H4 (cell line): ENCODE measurements around the genes CCDC9B, RHOV and INO80.

DNA sequence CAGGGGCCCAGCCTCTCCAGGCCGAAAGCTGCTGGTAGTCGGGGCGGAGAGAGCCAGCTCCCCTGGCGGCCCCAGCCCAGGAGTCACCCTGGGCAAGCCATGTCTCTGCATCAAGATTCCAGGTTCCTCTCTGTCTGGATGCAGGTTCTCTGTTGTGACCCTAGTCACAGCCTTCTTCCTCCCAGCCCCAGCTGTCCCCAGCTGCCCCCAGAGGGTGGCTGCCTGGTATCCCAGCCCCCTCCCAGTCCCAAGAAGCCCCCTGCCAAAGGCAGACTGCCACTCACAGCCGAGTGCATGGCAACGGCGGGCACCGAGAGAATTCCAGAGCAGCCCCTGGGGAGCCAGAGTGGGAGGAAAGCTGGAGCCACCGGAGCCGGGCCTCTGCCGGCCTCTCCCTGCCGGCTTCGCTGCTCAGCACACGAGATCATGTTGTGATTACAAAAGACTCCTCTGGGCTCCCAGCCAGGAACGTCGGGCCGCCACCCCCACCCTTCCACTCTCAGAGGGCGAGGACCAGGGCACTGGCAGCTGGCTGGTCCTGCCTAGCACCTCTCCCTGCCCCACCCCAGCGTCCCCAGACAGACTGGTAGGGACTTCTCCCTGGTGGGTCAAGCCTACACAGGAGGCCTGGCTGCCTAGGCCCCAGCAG, at the start of gene CCDC9B:
CCDC9B (minus strand) TSS at position 416 of the 649 bp plus-strand sequence.
- RAMPAGE, long total RNA: start-site peak on the minus strand centred at position 408 of the sequence, 17 bp wide, 10 reads

- RAMPAGE, long total RNA: no peak
These were observed 1.6 kb upstream of the PHGR1 start for GRCh38 chr15:40348995-40349912.

- RAMPAGE, long total RNA: no peak
These were observed 8.9 kb downstream of the DISP2 start for GRCh38 chr15:40366868-40367363.

DNA sequence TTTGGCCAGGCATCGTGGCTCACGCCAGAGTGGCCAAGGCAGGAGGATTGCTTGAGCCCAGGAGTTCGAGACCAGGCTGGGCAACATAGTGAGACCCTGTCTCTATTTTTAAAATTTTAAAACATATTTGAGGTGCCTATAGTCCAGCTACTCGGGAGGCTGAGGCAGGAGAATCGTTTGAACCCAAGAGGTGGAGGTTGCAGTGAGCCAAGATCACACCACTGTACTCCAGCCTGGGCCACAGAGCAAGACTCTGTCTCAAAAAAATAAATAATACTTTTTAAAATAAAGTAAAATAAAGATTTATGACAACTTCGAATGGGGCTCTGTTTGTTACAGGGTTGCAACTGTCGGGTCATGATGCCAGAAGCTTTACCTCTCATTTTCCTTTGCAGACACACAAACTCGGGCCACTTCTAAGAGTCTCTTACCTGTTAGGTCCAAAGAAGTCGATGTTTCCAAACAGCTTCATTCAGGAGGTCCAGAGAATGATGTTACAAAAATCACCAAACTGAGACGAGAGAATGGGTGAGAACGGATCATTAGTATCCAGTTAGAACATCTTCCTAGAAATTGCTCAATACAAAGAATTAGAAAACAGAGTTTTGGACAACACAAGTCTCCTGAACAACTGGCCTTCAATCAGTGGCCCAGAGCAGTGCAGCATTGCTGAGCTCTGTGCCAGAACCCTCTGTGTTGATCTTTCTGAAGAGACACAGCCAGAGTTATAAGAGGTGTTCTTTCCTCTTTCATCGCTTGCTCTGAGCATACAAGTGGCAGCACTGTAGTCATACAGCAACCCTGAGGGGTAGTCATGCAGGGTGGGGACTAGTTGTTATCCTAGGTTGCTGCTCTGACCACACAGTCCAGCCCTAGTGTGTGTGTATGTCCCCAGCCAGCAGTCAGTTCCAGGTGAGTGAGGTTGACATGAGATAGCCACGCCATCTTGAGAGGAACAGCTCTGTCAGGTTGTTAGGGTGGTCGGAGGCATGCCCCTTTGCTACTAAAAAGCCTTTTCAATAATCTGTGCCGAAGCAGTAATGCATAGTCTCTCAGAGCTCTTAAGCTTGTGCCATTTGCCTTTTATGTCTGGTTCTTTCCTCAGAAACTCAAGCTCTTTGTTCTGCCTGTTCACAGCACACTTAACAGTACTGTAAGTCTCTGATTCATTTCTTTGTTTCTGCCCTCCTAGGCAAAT, 3.8 kb downstream of the KNSTRN start:
- RAMPAGE, long total RNA: no peak

GRCh38 chr15:40470368-40470472, 564 bp upstream of the CHST14 start:
- RAMPAGE, long total RNA: no peak

GRCh38 chr15:40545607-40546625, 18.9 kb downstream of the CCDC32 start:
- RAMPAGE, long total RNA: no peak

GRCh38 chr15:40558015-40558389, 6.8 kb downstream of the CCDC32 start:
- RAMPAGE, long total RNA: no peak

DNA sequence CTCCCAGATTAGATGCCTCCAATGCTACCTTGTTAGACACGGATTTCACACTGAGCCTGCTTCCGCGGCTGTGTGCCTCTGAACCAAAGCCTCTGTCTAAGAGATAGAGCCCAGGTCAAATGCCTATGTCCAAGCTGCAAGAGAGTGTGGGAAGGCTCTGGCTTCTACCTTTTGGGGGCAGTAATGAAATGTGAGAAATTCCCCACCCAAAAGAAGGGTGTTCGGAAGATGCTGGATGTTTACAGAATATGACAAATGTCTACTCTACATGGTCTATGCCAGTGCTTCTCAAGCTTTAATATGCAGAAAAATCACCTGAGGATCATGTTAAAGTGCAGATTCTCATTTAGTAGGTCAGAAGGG, 1.9 kb upstream of the RPUSD2 start:
- RAMPAGE, long total RNA: no peak

GRCh38 chr15:40693888-40694256, 1.1 kb upstream of the RAD51 start:
- RAMPAGE, long total RNA: no peak

DNA sequence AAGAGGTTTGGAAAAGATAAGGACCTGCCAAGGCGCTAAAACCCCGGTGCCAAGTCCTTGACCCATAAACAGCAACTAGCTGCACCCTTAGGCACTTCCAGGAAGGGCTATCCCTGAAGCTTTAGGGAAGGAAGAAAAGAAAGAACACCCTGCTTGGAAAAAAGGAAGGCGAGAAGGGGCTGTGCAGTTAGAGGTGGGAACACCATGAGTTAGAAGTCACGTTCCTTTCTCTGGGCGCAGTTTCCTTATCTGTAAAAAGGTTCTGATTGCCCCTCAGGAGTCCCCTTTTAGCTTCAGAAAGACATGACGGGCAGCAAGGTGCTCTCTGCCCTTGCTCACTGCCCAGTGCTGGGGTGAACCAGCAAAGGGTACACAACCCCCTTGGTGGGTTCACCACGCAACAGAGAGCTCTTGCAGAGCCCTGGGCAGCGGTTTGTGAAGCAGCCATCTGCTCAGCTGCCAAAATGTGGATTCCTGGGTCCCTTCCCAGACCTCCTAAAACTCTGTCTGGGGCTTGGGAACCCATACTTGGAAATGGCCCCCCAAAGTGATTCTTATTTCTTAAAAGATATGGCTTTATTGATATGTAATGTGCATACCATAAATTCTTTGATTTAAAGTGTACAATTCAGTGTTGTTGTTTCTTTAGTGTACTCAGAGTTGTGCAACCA, 871 bp downstream of the GCHFR start:
- RAMPAGE, long total RNA: no peak

- RAMPAGE, long total RNA: no peak
These were observed 3.0 kb downstream of the PPP1R14D start for GRCh38 chr15:40825475-40825960.

DNA sequence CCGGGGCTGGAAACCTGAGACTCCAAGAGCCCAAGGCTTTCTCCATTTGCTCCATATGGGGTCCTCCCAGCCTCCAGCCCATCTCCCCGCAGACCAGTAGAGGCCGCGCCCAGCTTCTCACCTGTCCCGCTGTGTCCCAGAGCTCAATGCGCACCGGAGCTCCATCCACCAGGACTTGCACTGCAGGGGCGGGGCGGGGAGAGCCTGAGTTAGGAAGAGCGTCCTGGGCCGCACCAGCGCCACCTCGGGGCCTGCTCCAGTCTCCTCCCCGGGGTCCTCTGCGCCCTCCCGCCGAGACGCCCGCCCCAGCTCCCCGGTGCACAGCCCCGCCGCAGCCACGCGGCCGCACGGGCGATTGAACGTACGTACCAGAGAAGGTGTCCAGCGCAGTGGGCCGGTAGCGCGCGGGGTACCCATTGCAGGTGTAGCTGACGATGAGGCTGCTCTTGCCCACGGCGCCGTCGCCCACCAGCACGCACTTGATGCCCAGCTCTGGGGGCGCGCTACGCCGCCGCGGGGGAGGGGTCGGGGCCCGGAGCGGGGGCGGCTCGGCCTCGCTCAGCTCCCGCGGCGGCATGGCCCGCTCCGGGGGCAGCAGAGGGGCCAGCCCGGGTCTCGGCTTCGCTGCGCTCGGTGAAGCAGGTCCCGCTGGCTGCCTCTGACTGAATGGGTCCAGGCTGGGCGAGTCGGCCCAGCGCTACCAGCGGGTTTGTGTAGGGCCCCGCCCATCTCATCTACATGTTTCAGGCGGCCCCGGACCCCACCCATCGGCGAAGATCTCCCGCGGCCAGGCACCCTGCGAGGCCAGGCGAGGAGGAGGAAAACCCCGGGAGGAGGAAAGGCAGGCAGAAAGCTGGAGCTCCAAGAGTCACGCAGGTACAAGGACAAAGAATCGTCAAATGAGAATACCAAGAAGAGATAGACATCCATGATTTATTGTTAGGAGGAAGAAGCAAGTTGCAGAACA, at the start of gene RHOV:
RHOV (minus strand) TSS at position 672 of the 967 bp plus-strand sequence.
- RAMPAGE, long total RNA: no peak

GRCh38 chr15:40906950-40907403, 12.7 kb downstream of the VPS18 start:
- RAMPAGE, long total RNA: no peak

GRCh38 chr15:40914876-40915514, 14.1 kb upstream of the DLL4 start:
- RAMPAGE, long total RNA: no peak

- RAMPAGE, long total RNA: no peak
These were observed 2.2 kb upstream of the DLL4 start for GRCh38 chr15:40926853-40927328.

- RAMPAGE, long total RNA: no peak
These were observed 19.0 kb downstream of the CHAC1 start for GRCh38 chr15:40972102-40972842.

DNA sequence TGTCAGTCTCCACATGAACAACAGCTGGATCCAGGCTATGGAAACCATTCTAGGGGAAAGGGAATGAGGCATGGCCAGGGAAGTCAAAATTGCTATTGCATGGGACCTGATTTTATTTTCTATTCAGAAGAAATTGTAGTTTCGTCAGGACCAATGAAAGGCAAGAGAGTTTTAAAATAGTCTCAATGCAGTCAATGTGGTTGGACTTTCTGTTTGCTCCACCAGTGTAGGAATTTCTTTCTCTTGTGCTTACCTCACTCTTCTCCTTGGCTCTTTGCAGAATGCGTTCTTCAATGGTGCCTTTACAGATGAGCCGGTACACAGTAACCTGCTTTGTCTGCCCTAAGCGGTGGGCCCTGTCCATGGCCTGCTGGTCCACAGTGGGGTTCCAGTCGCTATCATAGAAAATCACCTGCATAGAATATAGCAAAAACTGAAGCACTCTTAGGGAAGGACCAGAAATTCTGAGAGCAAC, 34.3 kb downstream of the CHAC1 start:
- RAMPAGE, long total RNA: no peak

DNA sequence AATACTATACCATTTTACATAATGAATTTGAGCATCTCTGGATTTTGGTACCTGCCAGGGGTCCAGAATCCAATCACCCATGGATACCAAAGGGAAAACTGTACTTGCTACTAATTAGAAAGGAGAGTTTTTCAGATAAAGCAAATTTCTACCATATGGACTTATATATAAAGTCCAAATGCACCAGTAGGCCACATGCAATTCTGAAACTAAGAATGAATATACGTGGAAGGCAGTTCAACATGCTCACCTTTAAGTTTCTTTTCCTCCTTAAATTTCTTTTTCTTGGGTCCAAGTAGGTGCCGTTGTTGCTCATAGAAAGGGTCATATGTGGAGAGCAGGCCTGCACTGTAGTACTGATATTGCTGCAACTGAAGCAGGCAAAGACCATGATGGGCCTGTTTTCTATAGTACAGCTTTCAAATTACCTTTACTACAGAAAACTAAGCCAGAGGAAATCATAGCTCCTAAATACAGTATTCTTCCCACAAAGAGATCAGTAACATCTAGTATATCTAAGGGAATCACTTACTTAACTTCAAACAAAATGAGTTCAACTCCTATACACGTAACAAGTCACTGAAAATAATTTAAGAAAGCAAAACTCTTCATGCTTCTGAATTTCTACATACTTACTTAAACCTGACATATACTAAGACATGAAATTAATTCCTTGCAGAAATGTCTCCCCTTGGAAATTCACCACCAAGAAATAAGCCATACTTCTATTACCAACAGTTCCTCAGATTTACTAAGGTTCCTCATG, 28.6 kb downstream of the INO80 start:
- RAMPAGE, long total RNA: no peak

DNA sequence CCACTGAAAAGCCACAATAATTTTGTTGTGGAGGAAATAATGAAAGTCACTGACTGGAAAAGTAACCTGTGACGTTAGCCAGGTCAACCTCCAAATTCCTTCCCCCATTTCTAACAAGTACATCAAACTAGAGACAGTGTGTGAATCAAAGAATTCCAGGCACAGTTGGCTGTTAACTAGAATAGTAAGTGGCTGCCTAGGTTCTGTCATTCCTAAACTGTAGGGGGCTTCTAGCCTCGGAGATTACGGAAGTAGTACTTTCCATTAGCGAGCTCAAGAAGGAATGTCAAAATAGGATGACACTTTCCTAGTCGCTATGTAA, 1.1 kb downstream of the INO80 start:
- RAMPAGE, long total RNA: no peak

DNA sequence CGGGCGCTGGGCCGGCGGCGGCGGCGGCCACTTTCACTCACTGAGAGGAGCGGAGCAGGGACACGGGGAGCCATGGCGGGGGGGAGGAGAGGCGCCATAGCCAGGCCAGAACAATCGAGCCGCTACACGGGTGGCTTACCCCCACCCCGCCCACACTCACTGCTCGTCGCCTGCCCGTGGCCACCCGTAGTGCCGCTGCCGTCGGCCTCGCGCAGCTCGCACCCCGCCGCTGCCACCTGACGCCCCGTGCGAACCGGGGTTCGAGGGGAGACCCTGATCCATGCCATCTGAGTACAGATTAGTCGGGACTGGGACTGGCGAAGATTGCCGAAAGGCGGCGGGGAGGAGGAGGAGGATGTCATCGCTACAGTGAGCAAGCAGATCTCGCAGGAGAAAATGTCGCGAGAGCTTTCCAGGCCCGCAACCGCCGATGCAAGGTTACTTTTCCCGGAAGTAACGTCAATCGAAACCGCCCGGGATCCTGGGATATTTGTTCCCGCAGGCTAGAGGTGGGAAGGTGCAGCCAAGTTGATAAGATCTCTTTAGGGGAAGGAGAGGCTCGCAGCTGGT, at the start of gene INO80:
INO80 (minus strand) TSS at position 98 of the 570 bp plus-strand sequence.
- RAMPAGE, long total RNA: no peak